Subcutaneous preadipocyte (primary cell): ENCODE measurements around a stretch of chr9.

DNA sequence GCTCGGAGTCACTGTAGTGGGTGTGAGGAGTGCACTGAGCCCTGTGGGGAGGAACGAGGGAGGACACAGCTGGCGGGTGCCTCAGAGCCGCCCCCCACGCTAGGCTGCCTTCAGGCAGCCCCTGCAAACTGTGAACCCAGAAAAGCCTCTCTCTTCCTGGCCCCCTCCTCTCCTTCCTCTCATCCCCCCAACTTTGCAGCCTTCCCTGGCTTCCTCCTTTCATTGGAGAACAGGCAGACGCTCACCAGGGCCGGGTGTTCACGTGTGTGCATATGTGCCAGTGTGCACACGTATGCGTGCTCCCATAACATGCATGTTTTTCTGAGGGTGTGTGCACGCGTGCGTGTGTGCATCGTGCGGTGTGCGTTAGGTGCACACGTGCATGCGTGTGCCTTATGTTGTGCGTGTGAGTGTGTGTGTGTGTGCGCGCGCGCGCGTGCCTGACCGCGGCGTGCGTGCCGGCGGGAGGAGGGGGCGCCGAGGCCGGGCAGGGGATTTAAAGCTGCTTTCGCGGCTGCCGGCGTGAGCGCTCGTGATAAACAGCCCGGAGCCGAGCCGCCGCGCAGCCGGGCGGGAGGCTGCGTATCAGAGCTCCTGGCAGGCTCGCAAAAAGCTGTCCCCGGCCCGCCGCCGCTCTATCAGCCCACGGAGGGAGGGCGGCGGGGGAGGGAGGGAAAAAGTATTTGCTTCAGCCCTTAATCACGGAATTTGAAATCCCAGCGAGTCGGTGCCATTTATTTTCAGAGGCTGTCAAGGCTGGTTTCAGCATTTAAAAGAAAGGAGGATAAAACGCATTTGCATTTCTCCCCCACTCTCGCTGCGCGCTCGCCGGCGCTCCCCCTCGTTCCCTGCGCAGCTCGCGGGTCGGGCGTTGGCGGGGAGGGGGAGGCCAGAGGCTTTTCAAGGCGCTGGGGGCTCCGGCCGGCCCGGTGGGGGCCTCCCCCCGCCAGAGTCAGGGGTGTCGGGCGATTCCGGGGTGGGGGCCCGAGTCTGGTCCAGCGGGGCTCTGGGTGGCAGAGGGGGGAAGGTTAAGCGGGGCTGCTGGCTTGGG lies 184.0 kb downstream of the C9orf50 start:
- CAGE, long polyA plus RNA, result no peak

GRCh38 chr9:129442020-129442419 lies 178.9 kb downstream of the C9orf50 start:
- CAGE, long polyA plus RNA, result no peak

- CAGE, long polyA plus RNA, result no peak
Observed at GRCh38 chr9:129442763-129443423, 178.0 kb downstream of the C9orf50 start.

DNA sequence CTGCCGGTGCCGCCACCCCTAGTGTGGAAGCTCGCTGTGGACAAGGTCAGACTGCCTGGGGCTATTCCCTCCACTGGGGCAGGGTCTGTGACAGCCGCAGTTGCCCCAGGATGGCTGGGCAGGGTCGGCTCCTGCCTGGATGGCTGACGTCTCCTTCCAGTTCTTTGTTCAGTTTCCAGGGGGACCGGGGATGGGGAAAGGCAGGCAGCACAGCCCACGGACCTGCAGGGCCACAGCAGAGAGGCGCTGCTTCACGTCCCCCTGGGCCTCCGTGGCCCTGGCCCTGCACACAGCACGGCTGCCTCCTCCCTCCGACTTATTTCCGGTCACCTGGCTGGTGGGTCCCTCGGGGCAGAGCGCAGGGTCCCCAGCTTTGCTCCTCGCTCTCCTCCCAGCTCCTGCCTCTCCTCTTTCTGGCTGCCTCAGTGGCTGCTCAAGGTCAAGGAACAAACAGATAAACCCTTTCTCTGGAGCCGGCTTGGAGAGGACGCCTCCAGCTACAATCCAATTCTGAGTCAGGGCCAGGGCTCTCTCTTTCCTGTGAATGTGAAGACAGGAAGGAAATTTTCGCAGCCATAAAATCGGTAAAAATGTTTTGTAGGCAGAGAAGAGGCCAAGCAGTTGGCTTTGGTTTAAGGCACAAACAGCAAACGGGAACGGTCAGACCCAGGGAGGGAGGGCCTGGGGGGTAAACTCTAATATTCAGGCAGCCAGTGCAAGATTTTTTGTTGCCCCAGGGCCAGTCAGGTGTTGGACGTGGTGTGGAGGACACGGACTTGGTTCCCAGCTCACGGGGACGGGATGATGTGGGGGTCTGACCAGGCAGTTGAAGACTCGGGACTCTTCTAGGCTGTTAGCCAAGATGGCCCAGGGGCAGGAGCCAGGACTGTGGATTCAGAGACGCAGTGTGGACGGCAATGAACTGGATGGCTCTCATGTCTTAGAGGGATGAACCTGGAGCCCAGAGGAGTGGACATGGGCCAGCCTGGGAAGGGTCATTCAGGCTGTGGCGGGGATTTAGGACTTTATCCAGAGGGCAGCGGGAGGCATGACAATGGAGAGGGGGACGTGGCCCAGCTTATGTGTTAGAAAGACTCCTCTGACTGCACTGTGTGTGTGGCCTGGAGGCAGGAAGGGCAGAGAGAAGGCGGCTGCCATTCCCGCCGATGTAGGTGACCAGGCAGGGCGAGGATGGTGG lies 169.4 kb downstream of the C9orf50 start:
- CAGE, long polyA plus RNA, result no peak

- CAGE, long polyA plus RNA, result no peak
Observed at GRCh38 chr9:129460426-129461382, 160.2 kb downstream of the C9orf50 start.

- CAGE, long polyA plus RNA, result no peak
Observed at GRCh38 chr9:129480631-129481126, 140.2 kb downstream of the C9orf50 start.

DNA sequence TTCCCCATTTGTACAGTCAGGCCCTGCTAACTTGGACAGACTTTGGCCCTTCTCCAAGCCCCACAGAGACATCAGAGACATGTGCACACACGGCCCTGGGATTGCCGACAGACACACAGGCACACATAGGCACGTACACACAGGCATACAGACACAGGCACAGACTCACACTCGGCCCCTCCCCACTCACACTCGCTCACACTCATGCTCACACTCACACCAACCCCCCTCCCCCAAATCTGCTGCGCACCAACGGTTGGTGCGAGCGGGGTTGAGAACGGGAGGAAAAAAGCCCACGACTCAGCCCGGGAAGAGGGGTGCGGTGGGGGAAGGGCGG lies 133.0 kb downstream of the C9orf50 start:
- CAGE, long polyA plus RNA, result no peak

- CAGE, long polyA plus RNA, result no peak
Observed at GRCh38 chr9:129569611-129570191, 51.2 kb downstream of the C9orf50 start.

DNA sequence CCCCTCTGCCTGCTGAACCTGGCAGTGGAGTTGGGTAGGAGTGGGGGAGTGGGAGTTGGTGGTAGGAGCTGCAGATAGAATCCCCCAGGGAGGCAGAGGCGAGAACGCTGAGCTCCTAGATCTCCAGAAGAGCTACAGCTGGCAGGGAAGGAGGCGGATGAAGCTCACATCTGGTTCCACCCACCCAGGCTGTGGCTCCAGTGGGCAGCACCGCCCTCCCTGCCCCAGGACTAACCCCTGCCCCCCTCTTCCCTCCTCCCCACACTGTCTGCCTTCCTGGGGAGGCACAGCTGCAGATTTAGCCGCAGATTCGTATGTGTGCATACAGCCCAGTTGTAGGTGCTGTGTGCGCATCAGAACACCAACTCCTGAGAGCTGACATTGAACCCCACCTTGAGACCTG lies 34.2 kb downstream of the C9orf50 start:
- CAGE, long polyA plus RNA, result no peak

DNA sequence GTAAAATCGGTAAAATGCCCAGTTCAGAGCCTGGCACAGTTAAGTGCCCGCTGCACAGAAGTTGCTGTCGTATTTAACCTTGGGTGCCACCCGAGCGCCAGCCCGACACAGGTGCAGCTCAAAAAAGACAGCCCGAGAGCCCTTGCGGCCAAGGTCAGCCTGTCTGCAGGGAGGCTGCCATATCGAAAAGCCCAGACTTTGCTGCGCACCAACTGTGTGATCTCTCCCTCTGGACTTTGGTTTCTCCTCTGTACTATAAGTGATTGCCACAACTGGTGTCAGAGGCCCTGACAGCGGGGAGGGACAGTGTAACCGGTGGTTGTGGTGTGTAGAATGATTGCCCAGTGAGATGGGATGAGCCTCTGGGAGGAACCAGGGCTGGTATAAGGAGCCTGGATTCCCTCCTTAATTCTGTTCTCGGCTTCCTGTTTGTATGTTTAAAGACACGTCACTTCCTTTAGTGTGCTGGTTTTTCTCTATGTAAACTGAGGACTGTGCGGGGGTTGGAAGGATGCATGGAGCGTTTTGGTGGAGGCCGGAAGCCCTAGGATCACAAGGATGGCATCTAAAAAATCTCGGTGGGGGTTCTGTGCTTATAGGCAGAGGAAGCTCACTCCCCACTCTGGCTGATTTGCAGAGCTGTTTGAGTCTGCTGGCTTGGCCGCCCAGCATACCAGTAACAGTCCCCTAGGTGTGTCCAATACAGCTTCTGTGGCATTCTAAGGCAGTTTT lies 865 bp downstream of the NTMT1 start:
- CAGE, long polyA plus RNA, result no peak

DNA sequence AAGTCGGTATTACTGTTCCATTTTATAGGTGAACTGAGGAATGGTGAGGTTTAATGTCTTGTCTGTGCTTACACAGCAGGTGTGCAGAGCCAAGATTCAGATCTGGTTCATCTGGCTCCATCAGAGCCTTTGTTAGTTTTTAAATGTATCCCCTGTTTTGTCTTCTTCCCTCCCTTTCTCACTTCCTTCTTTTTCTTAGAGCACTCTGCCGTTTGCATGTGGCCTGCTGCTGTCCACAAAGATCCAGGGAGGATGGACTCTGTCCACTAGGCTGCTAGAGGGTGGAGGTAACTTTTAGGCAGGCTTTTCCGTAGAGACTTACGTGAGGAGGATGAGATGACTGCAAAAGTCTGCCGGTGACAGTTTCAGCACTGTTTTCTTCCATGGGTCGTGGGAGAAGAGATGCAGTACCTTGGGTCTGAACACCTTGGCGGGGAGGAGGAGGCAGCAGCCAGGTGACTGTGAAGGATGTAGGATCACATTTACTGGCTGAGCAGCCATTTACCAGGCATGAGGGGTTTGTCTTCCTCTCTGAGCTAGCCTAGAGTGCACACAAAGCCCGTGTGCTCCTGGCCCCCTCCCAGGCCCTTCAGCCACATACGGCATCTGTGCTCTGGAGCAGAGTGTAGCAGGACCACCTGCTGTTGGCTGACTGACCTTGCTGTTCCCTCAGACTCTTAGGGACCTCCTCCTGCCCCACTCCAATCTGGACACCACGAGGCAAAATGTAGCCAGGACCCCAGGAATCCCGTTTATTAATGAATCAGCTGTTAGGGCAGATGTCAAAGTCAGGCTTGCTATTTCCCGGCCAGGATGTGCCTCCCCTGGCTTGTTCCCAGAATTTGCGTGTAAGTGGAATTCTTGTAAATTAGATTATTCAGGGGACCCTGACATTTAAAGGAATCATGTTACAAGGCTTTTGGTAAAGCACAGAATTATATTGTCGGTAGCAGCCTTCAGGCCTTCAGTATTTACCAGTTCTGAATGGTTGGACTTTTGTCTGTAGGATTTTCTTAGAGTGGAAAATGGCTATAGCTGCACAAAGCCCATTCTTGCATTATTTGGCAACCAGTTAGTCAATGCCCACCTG lies 1.9 kb downstream of the NTMT1 start:
- CAGE, long polyA plus RNA, result no peak

GRCh38 chr9:129630569-129631328 lies 4.8 kb downstream of the NTMT1 start:
- CAGE, long polyA plus RNA, result no peak

- CAGE, long polyA plus RNA, result no peak
Observed at GRCh38 chr9:129725918-129726121, 27.0 kb downstream of the PTGES start.

- CAGE, long polyA plus RNA, result no peak
Observed at GRCh38 chr9:129862880-129863575, 27.8 kb downstream of the USP20 start.

GRCh38 chr9:129990253-129991145 lies 52.5 kb downstream of the FNBP1 start:
- CAGE, long polyA plus RNA, result no peak

GRCh38 chr9:129995937-129996750 lies 46.8 kb downstream of the FNBP1 start:
- CAGE, long polyA plus RNA, result no peak

- CAGE, long polyA plus RNA, result no peak
Observed at GRCh38 chr9:130024449-130024975, 18.5 kb downstream of the FNBP1 start.

GRCh38 chr9:130077187-130077625 lies 23.5 kb downstream of the GPR107 start:
- CAGE, long polyA plus RNA, result no peak

DNA sequence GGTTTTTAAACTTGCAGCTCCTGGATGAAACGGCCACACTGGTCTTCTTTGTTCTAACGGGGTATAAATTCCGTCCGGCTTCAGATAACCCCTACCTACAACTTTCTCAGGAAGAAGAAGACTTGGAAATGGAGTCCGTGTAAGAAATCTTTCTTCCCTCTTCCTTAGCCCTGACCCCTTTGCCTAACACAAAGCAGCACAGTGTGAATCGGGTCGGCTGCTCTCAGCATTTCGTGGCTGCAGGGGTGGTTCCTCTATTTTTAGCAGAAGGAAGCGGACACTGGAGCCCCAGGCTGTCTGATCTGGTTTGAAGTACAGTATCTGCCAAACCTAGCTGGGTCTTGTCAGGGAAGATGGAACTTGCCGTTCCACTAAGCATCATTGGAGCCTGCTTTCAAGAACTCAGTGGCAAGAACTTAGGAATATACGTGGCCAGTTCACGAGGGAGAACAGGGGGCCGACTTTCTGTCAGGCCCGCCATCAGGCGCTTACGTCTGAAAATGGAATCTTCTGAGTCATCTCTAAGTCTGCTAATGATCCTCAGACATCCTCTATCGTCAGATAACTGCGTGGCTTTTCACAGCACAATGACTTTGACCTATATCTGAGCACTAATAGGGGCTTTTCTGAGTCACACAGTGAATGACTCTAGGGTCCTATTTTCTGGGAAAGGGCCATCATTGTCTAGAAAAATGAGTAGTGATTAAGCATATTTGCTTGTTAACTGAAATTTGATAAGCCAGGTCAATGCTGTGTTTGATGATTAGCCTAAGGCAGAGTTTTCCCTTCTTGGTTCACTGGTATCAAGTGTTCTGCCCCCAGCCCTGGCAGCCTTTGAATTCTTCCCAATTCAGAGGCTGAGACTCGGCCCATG lies 43.3 kb upstream of the NCS1 start:
- CAGE, long polyA plus RNA, result no peak

GRCh38 chr9:130212436-130212917 lies 40.3 kb downstream of the NCS1 start:
- CAGE, long polyA plus RNA, result no peak